Monocyte (primary cell): ENCODE results near the genes IRF4, GMDS and MYLK4.

- PRO-cap, 2 experiments: no peak in any of the 2 experiments
These were observed 48.8 kb downstream of the DUSP22 start for GRCh38 chr6:341012-341629.

- PRO-cap, 2 experiments: peak in 2 of 2 experiments; most common plus-strand start chr6:391752 (in 2); most common minus-strand start chr6:391635 (in 2)
These were observed at the start of gene IRF4 for GRCh38 chr6:391468-392280. TSS of gene IRF4 (plus strand) at chr6:391752.

DNA sequence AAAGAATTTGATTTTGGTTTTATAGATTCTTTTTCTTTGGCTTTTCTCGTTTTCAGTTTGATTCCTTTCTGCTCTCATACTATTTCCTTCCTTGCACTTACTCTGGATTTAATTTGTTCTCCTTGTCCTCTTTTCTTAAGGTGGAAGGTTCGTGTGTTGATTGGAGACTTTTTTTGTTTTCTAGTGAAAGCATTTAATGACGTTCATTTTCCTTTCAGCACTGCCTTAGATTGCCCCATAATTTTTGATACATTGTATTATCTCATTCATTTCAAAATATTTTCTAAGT, 62.7 kb downstream of the IRF4 start:
- PRO-cap, 2 experiments: no peak in any of the 2 experiments

DNA sequence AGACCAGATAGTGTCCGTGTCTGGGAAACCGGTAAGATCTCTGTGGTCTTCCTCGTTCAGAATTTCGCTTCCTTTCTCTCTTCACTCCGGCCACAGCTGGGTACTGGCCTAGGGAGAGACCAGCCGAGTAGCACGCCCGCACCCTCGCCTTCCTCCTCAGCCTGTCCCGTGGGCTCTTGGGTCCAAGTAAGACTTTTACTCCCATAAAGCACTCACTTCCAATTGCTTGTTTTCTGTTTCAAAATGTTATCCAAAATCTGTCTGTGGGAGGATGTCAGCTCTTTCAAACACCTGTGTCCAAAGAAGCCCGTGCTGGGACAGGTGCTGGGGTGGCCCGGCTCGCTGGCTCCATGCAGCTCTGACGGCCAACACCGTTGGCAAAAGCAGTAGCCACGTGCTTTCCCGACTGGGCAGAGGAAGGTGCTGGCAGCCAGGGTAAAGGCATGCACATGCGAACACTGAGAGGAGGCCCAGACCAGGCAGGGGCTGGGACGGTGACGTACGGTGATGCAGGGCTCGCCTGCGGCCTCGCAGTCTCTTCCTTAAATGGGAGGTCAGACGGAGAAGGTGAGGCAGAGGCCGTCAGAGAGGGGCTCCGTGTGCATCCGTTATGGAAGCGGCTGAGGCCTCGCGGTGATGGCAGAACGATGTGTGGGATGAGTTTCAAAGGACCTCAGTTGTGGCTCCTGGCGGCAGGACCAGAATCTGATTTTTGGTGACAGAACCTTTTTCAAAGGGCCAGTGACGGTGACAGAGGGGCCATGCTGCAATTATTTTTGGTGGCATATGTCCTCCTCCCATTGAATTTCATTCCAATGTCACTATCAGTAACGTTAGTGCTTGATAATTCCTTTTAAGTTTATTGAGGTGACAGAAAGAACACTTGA, 112.4 kb downstream of the IRF4 start:
- PRO-cap, 2 experiments: no peak in any of the 2 experiments

DNA sequence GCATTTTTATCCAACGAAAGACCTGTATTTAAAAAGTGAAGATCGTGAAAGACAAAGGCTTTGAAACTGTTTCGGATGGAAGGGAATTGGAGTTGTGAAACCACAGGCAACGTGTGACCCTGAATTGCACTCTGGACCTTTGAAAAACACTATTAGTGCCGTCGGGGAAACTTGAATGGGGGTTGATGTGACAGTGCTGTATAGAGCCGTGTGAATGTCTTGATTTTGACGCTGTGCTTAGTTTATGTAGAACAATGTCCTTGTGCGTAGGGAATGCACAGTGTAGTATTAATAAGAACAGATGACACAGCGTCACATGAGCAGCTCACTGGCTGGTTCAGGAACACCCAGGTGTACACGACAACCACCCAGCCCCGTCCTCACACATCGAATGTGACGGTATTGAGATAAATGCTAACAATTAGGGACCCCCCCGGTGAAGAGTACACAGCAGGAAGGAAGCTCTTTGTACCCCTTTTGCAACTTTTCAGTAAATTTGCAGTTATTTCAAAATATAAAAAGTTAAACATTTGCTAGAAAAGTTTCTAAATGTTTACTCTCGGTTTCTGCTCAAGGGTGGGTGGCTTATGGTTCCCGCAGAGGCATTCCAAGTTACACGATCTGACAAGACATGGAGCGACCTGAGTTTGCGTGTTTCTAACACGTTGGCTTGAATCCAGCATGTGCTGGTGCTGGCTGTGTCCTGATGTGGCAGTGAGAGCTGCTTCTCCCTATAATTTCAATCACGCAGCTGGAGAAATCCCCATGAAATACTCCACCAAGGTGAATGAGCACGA, 207.9 kb upstream of the EXOC2 start:
- PRO-cap, 2 experiments: no peak in any of the 2 experiments

- PRO-cap, 2 experiments: no peak in any of the 2 experiments
These were observed 3.7 kb upstream of the FOXC1 start for GRCh38 chr6:1606058-1606336.

DNA sequence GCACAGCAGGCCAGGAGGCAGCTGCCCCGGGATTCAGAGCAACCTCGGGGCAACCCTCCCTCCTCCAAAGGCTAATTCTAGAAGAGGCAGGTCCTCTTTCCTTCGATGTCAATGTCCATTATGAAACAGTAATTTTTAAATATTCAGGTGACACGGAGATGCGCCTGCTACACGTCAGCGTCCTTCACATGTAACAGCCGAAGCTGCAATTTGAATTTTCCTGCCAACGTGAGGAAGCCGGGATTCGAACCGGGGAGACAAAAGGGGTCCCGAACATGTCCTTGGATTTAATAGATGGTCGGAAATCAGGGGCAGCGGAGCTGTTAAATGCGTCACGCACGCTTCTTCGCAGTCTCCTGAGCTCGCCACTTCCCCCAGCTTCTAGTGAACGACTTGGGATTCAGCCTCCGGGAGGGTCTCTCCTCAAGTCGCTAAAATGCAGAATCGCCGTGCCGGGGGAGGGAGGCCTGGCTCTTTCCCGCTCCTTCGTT, 1.5 kb upstream of the FOXC1 start:
- PRO-cap, 2 experiments: no peak in any of the 2 experiments

- PRO-cap, 2 experiments: no peak in any of the 2 experiments
These were observed 27.3 kb downstream of the FOXC1 start for GRCh38 chr6:1636971-1637405.

DNA sequence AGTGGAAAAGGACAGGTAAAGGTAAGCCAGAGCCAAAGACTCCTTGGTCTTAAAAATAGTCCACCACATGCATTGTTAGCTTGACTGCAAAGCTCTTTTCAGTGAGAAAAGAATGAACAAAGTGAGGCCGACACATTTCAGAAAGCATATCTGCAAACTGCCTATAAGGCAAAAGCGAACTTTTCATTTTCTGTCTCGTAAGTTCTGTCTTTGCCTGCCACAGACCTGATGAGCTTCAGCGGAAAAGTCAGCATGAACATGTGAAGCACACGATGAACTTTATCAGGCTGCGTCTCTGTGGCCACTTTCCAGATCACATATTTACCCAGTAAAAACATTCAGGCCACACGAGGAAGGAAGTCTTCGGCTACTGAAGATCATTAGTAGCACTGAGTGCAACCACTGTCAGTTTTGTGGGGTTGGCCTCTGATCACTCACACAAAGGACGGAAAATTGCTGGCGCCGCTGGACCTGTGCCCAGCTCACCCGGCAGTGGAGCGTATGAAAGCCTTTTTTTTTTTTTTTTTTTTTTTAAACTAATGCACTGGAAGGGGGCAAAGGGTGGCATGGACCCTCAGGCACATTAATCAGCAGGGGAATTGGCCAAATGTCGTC, 223.0 kb downstream of the FOXC1 start:
- PRO-cap, 2 experiments: no peak in any of the 2 experiments

DNA sequence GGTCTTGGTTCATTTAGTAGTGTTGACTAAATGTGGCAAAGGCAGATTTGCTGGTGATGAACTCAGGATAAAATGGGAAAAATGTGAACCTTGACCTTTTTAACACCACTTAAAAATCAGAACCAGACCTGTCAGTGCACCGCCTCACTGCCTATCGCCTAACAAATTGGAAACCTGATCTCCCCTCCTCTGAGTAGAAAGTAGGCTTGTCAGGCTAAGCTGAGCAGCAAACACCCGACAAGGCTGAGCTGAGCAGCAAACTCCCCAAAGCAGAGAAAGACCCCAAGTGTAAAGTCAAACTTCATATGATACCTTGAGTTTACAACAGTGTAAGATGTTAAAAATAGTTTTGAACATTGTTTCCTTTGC, 254.8 kb downstream of the FOXC1 start:
- PRO-cap, 2 experiments: no peak in any of the 2 experiments

DNA sequence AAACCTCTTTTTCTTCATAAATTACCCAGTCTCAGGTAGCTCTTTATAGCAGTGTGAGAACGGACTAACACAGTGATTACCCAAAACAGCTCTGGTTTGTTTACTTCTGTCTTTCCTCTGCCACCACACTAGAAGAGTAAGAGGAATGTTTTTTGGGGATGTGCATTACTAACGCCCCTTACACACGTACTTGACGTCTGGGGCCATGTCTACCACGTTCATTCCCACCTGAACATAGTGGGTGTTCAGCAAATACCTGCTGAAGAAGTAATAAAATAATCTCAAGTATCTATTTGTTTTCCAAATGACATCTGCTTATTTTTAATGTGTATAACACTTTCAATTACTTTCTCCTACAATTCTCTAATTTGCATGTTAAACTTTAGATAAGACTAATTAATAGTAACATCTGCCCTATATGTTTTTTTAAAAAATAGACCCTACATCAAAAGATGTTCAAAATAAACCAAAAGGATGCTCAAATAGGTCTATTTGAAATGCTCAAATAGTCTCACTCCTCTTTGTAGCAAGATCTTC, 34.2 kb downstream of the GMDS start:
- PRO-cap, 2 experiments: no peak in any of the 2 experiments

DNA sequence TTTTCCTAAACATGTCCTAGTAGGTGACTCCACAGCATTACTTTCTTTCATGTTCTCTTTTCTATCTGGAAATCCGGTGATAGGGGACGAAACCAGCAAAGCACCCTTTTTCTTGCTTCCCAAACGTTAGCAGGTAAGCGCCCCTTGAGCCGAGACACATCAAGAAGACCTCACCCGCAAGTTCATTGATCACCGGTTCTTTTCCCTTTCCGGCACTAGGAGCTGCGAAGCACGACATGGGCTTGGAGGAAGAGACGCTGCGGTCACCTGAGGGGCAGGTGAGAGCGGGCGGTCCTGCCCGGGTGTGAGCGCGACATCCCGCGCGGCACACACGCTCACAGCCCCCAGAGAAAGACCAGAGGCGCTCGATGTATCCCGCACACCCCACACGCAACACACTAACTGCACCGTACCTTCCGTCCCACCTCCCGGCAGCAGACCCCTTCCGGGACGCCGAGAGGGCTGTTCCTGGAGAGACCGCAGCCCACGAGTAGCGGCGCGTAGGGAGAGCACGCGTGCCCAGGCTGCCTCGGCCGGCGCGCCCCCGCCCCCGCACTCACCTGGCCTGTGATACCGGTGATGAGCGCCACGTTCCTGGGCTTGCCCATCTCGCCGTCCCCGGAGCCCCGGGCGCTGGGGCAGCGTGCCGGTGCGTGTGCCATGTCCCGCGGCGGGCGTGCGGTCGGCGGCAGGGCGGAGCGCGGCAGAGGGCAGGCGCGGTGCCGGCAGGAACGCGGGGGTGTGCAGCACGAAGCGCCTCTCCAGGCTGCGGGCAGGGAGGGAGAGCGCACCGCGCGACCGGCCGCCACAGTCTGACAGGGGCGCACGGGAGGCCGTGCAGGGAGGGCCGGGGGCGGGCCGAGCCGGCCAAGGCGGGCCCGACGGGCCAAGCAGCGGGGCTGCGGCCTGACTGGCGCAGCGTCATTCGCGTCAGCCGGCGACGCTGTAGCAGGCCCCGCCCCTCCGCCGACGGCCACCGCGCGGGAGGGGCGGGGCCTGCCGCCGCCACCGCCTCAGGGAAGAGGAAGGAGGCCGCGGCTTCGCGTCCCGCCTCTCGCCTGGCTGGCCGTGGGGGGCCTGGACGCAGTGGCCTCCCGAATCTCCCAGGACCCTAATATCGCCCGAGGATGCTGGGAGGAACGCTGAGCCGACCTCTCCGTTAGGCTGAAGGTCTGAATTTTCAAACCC, at the start of gene GMDS:
Gene GMDS (minus strand): TSS at position 845 of the 1,188 bp plus-strand sequence.
- PRO-cap, 2 experiments: peak in 2 of 2 experiments; most common plus-strand start position 1,052 of the sequence (in 2); most common minus-strand start position 809 of the sequence (in 1)

DNA sequence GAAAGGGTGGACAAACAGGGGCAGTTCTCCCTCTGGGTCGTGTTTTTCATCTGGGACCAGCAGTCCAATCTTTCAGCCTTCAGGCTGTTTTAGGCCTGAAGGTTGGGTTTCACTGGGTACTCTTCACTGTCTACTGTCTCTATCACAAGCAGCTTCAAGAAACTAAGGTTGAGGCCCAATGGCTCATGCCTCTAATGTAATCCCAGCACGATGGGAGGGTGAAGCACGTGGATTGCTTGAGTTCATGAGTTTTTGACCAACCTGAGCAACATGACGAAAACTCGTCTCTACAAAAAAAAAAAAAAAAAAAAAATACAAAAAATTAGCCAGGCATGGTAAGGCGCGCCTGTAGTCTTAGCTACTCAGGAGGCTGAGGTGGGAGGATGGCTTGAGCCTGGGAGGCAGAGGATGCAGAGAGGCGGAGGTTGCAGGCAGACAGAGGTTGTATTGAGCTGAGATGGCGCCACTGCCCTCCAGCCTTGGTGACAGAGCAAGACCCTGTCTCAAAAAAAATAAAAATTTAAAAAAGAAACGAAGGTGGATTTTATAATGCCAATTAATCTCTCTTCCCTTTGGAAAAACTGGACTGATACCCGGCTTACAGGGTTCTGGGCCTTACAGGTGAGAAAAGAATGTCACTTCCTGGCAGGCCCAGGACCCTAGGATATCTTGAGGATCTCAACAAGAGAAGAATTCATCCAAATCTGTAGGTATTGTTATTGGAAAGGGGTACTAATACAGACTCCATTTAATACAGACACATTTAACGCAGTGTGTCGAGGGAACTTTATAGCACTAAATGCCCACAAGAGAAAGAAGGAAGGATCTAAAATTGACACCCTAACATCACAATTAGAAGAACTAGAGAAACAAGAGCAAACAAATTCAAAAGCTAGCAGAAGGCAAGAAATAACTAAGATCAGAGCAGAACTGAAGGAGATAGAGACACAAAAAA, 54.0 kb upstream of the GMDS start:
- PRO-cap, 2 experiments: no peak in any of the 2 experiments

- PRO-cap, 2 experiments: no peak in any of the 2 experiments
These were observed 78.8 kb upstream of the GMDS start for GRCh38 chr6:2324077-2324779.

- PRO-cap, 2 experiments: no peak in any of the 2 experiments
These were observed 241.0 kb downstream of the MYLK4 start for GRCh38 chr6:2509700-2510177.

DNA sequence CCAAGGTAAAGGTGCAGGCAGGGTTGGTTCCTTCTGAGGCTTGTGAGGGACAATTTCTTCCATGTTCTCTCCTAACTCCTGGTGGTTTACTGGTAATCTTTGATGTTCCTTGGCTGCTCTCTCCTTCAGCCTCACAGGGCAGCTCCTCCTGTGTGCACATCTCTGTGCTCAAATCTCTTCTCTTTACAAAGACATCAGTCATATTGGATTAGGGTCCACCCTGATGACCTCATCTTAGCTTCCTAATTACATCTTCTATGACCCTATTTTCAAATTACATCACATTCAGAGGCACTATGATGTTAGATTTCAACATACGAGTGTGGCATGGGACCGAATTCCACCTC, 216.5 kb downstream of the MYLK4 start:
- PRO-cap, 2 experiments: peak in 2 of 2 experiments; most common minus-strand start position 174 of the sequence (in 2)

- PRO-cap, 2 experiments: no peak in any of the 2 experiments
These were observed at the start of gene MYLK4 for GRCh38 chr6:2750670-2751114. TSS of gene MYLK4 (minus strand) at chr6:2750922.

GRCh38 chr6:2960896-2961400, 10.4 kb downstream of the SERPINB6 start:
- PRO-cap, 2 experiments: no peak in any of the 2 experiments

DNA sequence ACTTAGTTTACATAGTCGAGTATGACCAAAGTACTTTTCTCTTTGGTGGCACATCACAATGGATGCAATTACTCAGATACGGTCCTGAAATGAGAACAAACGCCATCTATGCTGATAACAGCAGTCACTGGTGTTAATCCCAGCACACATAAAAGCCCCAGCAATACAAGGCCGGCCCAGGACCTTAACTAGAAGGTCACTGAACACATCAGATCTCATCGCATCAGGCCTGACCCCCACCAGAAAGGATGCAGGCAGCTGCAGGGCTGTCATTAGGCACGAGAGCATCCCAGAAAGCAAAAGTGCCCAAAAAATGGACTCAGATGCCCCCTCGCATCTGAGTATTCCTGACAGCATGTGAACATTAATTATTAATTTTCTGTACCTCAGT, 1.1 kb downstream of the SERPINB6 start:
- PRO-cap, 2 experiments: no peak in any of the 2 experiments

- PRO-cap, 2 experiments: no peak in any of the 2 experiments
These were observed 8.8 kb upstream of the SERPINB6 start for GRCh38 chr6:2980076-2980574.